SP-49 (cell line): ENCODE measurements around the genes HMGB1, TEX26, FRY and ZAR1L.

DNA sequence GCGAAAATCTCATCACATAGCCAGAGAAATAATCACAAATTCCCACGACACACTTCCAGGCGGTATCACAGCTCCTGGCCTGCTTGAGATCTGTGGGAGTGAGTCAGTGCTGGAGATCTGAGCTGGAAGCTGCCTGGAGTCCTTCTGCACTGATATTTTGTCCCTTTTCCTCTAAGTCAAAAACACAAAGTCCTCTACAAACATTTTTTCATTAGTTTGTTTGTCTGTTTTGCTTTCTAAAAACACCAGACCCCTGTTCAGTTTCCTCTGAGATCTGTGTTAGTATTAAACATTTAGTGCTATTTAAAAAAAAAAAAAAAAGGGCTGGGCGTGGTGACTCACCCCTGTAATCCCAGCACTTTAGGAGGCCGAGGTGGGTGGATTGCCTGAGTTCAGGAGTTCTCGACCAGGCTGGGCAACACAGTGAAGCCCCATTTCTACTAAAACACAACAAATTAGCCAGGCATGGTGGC, 12.3 kb upstream of the UBE2L5 start:
- PRO-cap: no peak

GRCh38 chr13:30463356-30463821, 2.3 kb downstream of the HMGB1 start:
- PRO-cap: no peak

- PRO-cap: bidirectional peak, plus-strand start at chr13:30466108, minus-strand start at chr13:30465933
Measured at GRCh38 chr13:30465591-30466037, at the start of gene HMGB1. Gene HMGB1, minus strand, starts transcription at chr13:30465936.

- PRO-cap: bidirectional peak, plus-strand start at chr13:30616480, minus-strand start at chr13:30616271
Measured at GRCh38 chr13:30616397-30616812, 1.3 kb upstream of the USPL1 start.

DNA sequence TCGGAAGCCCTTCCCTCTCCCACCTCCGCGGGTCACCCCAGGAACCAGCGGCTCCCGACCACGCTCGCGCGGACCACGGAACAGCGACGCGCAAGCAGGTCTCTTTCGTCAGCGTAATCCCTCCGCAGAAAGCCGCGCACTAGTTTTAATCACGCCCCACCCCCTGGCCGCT, 367 bp upstream of the USPL1 start:
- PRO-cap: bidirectional peak, plus-strand start outside the sequence, minus-strand start at position 77 of the sequence

GRCh38 chr13:30618680-30619178, 1.0 kb downstream of the USPL1 start:
- PRO-cap: bidirectional peak, plus-strand start at chr13:30618732, minus-strand start at chr13:30618458

DNA sequence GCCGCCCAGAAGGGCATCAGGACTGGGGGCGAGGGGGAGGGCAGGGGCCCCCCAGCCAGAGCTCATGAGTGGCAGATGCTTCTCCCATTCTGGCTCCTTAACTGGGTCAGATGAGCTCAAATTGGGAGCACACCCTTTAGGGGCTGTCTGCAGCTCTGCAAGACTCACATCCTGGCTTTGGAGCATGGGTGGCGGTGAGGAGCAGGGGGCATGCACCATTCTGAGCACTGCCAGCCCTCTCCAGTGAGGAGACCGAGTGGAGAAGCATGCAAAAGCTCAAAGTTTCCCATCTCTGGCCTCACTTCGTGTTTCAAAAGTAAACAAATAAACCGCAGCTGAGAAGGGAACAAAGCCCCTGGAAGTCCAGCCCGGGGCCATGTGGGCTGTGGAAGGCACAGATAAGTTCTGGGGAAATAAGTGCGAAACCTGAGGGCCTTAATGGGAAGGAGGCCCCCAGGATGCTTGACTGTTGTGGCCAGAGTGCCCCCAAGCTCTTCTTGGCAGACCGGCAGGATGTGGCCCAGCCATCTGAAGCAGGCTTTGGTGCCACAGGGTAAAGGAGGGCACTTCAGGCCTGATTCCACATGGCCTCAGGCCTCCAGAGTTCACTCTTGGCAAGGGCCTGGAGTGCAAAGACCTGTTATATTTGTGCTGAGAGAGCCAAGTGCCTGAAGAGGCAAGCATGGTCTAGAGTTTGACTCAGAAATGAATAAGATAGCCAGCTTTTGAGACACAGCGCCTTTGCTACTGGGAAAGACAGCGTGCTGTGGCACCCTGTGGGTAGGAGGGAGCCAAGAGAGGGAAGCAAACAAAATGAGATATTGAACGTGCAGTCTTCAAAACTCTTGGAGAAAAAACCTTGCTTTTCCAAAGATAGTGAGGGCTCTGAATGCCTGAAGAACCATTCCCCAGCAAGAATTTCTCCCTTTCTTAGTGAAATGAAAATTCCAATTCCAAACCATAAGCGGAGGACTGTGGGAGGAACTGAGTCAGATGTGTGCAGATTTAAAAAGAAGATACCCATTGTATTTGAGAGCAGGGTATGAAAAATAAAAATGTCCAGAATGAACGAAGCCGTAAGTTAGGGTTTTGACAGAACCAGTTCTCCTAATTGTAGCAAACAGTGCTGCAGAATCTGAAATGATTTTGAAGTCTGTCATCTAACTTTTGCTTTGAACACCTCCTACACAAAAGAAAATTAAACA, 1.3 kb downstream of the MEDAG start:
- PRO-cap: no peak

- PRO-cap: no peak
Measured at GRCh38 chr13:30932409-30932939, at the start of gene TEX26. Gene TEX26, plus strand, starts transcription at chr13:30932656.

DNA sequence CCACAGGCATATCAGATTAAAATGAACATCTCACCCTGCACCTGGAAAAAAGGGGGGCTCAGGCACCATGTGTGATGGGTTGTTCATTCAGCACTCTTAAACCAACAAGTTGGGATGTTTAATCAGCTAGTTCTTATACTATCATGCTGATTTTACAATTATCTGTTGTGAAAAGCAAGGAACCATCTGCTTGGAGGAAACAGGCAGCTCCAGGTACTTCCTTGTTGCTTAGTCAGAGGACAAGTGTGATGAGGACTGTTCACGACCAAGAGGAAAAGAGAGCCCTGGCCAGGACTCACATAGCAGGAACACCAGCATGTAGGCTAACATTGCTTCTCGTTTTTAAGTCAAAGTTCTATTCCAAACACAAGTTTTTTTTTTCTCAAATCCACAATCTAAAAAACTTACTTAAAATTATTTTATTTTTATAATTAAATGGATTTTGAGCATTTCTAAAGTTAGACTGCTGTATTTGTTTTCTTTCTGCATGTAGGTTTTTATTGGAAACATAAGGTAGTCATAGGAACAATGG, 81.1 kb upstream of the FRY start:
- PRO-cap: no peak

DNA sequence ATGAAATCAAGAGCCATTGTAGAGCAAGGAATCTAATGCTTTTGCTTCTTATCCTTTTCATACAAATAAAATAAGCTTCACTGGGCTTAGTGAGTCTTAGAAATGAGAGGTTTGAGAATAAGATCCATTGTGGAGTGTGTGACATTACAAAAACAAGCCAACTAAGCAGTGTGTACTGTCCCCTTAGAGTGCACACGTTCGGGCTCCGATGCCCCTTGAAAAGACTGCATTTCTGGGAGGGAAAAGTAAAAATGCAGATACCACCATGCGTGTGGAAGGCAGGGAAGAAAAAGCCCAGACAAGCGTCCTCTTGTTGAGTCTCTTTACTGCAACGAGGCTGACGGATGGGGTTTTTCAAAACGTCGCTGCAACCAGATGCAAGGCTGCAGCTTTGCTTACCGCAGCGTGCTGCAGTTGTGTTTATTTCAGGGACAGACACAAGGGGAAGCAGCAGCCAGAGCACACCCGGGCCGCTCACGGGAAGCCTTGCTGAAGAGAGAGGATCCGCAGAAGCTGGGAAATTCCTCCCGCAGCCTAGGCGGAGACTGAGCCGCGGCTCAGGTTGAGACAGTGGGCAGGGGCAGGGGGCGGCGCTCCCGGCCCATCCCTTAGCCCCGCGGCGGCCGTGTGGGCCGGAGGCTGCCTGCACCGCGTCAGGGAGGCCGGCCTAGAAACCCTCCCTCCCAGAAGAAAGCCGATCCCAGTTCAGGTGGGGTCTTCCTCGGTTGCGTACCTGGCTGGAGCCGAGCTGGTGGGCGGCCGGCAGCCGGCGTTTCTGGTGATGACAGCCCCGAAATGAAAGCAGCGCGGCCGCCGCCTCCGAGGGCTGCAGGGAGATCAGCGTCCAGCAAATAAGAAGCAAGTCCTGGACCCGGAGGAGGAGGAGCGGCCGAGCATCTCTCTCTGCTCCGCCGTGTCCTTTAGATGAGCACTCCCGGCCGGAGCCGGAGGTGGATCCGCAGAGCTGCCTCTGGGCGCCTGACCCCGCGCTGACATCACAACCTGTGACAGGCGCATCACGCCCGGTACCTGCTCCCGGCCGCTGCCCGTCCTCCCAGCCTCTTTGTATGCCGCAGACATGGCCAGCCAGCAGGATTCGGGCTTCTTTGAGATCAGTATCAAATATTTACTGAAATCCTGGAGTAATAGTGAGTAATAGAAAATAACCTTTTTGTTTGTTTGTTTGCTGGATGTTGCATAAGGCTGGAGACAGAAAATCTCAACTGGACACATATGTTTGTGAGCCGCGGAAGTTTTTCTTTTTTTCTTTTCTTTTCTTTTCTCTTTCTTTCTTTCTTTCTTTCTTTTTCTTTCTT, at the start of gene FRY:
TSS of gene FRY (plus strand) at position 1,057 of the 1,316 bp plus-strand sequence.
- PRO-cap: unidirectional peak, plus-strand start at position 423 of the sequence

- PRO-cap: no peak
Measured at GRCh38 chr13:32206031-32206775, 109.0 kb downstream of the ZAR1L start.

DNA sequence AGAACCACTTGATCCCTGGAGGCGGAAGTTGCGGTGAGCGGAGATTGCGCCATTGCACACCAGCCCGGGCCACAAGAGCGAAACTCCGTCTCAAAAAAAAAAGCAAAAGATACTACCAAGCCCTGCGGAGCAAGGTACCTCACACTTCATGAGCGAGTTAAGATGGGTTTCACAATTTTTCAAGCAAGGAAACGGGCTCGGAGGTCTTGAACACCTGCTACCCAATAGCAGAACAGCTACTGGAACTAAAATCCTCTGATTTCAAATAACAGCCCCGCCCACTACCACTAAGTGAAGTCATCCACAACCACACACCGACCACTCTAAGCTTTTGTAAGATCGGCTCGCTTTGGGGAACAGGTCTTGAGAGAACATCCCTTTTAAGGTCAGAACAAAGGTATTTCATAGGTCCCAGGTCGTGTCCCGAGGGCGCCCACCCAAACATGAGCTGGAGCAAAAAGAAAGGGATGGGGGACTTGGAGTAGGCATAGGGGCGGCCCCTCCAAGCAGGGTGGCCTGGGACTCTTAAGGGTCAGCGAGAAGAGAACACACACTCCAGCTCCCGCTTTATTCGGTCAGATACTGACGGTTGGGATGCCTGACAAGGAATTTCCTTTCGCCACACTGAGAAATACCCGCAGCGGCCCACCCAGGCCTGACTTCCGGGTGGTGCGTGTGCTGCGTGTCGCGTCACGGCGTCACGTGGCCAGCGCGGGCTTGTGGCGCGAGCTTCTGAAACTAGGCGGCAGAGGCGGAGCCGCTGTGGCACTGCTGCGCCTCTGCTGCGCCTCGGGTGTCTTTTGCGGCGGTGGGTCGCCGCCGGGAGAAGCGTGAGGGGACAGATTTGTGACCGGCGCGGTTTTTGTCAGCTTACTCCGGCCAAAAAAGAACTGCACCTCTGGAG, at the start of gene ZAR1L:
TSS of gene ZAR1L (minus strand) at position 603 of the 904 bp plus-strand sequence.
- PRO-cap: bidirectional peak, plus-strand start at position 768 of the sequence, minus-strand start at position 657 of the sequence

DNA sequence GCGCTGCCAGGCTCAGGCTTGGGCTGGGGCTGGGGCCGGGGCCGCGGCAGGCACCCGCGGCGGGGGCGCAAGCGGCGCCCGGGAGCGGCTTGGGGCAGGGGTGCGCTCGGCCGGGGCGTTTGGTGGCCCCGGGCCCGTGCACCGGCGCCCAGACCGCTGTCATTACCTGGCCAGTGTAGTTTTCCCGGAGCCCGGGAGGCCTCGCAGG, 288 bp downstream of the N4BP2L1 start:
- PRO-cap: no peak

- PRO-cap: no peak
Measured at GRCh38 chr13:32502627-32503303, 35.8 kb downstream of the N4BP2L2 start.

GRCh38 chr13:32780429-32780693, 194.1 kb downstream of the PDS5B start:
- PRO-cap: no peak

GRCh38 chr13:33057487-33057921, 41.3 kb downstream of the KL start:
- PRO-cap: no peak

DNA sequence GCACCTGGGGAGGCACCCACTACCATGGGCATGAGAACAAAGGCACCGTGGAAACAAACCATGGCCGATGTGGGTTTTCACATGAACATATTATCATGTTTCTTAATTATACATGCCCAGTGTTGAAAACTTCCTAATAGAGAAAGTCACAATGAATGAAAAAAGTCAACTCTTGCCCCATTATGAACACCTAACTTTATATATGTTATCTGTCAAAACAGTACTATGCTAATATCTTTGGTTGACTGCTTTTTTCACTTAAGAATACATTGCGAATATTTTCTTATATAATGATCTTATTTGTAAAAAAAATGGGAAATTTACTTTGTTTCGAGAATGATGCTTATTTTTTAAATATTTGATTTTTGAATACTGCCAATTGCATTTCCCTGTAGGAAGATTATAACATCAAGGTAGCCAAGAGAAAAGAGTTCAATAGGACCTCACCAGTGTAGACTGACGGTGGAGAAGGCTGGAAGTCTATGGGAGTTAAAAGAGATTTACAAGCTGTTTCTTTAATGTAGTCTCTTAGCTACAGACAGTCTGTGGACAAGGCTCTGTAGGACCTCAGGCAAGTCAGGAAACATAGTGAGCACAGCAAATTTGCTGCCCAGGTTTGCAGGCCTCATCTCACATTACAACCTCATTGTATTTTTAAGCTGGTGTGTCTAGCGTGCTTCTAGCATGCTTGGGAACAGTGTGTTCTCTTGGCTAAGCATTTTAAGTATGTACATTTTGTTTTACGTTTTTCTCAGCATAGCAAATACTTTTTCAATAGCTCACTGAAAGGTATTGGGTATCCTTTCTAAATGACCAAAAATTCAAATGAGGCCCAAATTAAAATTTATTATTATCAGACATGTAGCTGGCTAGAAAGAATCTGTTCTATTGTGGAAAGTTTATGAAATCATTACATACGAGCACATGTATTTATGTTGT, 113.4 kb downstream of the STARD13 start:
- PRO-cap: no peak

DNA sequence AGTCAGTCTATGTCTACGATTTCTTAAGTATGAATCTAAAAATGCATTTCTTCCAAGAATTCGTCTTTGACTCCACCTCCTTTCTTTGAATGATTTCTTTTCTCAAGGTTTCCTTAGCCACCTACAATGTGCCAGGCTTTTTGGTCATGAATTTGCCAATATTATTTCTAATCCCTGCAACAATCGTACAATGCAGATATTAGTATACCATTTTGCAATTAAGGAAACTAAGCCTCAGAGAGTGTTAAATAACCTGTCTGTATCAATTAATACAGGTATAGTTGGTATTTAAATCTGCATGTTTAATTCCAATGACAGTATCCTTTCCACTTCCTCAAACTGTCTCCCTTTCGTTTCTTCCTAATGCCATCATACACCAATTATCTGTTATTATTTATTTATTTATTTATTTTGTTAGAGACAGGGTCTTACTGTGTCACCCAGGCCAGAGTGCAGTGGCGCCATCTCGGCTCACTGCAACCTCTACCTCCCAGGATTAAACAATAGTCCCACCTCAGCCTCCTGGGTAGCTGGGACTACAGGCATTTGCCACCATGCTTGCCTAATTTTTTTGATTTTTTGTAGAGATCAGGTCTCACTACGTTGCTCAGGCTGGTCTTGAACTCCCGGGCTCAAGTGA, 36.0 kb downstream of the STARD13 start:
- PRO-cap: no peak

DNA sequence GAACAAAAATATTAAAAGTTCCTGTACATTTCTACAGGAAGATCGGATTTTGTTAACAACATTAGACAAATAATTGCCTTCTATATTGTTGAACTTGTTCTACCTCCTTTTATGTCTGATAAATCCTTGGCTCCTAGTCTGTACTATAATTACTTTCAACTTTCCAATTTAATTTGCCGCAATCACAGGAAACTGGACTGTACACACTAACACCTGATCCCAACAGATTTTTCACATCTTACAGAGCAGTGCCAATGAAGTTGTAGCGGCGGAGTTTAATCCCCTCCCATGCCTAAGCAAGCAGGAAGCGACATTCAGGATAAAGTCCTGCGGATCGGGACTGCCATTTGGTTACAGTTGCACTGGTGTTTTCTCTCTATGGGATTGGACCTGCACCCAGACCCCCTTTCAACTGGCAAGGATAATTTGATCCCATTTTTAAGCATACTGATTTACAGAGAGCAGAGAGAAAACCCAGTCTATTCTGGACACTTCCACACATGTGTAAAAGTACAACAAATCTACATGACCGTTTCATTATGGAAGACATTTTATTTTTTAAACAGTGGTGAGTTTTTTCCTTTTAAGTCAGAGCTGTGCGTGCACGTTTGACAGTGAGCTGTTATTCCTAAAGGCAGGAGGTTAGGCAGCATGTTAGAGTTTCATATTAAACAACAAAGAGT, 141.9 kb upstream of the RFC3 start:
- PRO-cap: no peak

- PRO-cap: no peak
Measured at GRCh38 chr13:34153303-34153882, 335.4 kb downstream of the RFC3 start.